Esophagus squamous epithelium (tissue), 4 donors: ENCODE results near the gene TAS2R40.

DNA sequence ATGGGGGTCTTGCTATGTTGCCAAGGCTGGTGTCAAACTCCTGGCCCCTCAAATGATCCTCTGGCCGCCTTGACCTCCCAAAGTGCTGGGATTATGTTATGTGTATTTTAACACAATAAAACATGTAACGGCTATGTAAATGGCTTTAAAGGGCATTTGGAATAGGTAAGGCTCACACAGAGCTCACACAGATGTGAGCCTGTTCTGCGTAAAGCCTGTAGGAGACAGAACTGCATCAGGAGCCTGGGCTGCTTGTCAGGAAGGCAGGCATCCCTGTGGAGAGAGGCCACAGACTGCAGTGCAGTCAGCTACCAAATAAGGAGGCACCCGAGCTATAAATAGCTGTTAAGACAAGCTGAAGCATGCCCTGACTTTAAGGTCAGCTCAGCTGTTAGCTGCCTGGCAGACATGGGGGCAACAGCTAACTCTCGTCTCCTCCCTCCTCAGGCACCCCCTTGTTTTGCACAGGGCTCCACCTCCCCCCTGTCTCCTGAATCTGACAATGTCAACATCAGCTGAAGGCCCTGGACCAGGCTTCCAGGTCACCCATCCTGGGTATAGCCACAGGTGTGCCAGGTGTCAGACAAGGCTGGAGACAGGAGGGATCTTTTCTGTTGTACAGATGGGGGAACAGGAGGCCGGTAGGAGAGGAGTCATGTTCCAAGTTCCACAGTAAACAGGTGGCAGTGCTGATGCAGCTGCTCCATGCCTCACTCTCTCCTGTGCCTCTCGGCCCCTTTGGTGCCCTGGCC, 27.5 kb upstream of the MKRN1 start:
- PRO-cap: no peak
- RAMPAGE, long total RNA, 4 experiments: no peak in any of the 4 experiments

- PRO-cap: no peak
- RAMPAGE, long total RNA, 4 experiments: no peak in any of the 4 experiments
These were observed 66.9 kb downstream of the DENND2A start for GRCh38 chr7:140573685-140574112.

GRCh38 chr7:140607455-140608107, 33.0 kb downstream of the DENND2A start:
- PRO-cap: no peak
- RAMPAGE, long total RNA, 4 experiments: no peak in any of the 4 experiments

- PRO-cap: bidirectional peak, plus-strand start at chr7:140639852, minus-strand start at chr7:140639725
- RAMPAGE, long total RNA, 4 experiments: no peak in any of the 4 experiments
These were observed 584 bp downstream of the DENND2A start for GRCh38 chr7:140639767-140640690.

- PRO-cap: no peak
- RAMPAGE, long total RNA, 4 experiments: no peak in any of the 4 experiments
These were observed 2.7 kb upstream of the TMEM178B start for GRCh38 chr7:141071018-141071736.

GRCh38 chr7:141072955-141073799, 687 bp upstream of the TMEM178B start:
- PRO-cap: no peak
- RAMPAGE, long total RNA, 4 experiments: no peak in any of the 4 experiments

DNA sequence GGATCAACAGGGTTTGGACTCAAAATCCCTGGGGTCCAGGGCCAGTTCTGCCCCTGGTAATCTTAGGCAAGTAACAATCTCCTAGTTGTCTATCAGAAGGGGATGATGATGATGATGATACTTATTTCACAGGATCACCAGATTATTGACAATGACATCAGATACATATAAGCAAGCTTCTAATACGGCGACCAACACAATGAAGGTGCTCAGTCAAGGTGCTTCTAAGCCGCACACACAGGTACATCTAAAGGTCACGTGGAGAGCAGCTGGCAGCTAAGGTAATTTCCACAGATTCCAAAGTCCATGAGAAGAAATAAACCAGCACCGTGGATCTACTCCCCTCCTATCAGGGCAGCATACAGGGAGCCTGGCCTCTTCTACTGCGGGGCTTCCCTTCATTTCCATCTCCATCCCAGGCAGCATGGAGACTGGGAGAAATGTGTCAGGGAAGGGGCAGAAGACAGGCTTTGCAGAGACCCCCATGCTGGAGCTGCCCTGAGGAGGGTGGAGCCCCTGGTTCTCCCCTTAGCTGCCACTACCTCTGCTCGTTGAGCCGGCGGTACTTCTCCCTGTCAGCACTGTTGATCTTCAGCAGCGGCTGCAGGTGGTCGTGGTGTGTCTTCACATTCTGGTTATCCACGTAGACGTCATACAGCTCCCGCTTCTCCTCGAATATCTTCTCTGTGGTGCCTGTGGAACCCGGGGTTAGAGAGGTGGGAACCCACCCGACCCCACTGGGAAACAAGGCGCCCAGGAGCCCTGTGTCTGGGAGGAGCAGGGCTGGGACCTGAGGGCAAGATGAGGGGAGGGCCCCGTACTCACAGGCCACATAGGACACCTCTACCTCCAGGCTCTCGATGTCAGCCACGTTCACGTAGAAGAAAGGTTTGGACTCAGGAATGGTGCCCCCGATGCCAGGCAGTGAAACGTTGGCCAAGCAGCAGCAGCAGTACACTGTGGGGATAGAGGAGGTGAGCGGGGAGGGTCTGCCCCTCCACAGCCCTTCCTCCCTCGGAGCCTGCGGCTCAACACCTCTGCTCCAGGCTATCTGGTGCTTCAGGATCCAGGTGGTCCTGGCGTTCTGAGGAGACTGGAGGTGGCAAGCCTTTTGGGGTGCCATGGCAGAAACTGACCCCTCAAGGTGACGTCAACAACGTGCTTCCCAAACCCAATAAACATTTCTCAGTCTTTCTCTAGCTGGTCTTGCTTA, 37.2 kb downstream of the DENND11 start:
- PRO-cap: no peak
- RAMPAGE, long total RNA, 4 experiments: no peak in any of the 4 experiments

GRCh38 chr7:141696315-141697058, 5.5 kb downstream of the DENND11 start:
- PRO-cap: no peak
- RAMPAGE, long total RNA, 4 experiments: no peak in any of the 4 experiments

GRCh38 chr7:141701144-141701445, 871 bp downstream of the DENND11 start:
- PRO-cap: no peak
- RAMPAGE, long total RNA, 4 experiments: no peak in any of the 4 experiments

DNA sequence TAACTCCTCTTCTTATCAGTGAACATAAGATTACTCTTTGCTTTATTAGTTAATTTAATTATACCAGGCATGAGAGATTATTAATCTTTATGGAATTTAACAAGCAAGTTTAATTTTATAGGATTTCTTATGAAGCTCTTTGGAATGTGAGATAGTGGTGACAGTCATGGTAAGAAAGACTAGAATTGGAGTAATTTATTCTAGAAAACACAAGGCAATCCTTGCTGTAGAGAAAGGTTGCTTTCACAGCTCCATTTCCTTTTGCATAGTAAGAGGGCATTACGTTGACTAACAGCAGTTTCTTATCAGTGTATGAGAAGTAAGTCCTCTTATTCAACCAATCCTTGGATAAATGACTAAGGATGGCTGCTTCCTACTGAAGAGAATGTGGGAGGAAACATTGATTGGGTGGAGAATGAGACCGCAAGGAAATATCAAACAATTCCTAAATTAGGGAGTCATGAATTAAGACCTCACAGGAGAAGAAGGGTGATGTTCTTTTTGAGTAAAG, 5.4 kb downstream of the MGAM start:
- PRO-cap: no peak
- RAMPAGE, long total RNA, 4 experiments: no peak in any of the 4 experiments

- PRO-cap: no peak
- RAMPAGE, long total RNA, 4 experiments: no peak in any of the 4 experiments
These were observed 185.8 kb upstream of the PRSS1 start for GRCh38 chr7:142563464-142563965.

GRCh38 chr7:142620294-142620790, 128.9 kb upstream of the PRSS1 start:
- PRO-cap: no peak
- RAMPAGE, long total RNA, 4 experiments: no peak in any of the 4 experiments

- PRO-cap: no peak
- RAMPAGE, long total RNA, 4 experiments: no peak in any of the 4 experiments
These were observed 12.4 kb downstream of the PRSS2 start for GRCh38 chr7:142782996-142783646.

GRCh38 chr7:142787084-142787850, 16.5 kb downstream of the PRSS2 start:
- PRO-cap: no peak
- RAMPAGE, long total RNA, 4 experiments: no peak in any of the 4 experiments

DNA sequence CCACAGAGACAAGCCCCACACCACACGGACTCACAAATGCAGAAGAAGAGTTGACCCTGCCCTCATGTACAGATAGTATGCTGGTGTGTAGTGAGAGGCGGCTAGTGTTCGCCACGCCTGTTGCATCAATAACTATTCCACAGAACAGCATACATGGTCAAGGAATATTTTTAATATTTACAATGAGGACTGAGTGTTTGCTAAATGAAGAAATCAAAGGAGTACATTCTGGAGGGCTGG, 28.4 kb downstream of the PRSS2 start:
- PRO-cap: no peak
- RAMPAGE, long total RNA, 4 experiments: no peak in any of the 4 experiments

DNA sequence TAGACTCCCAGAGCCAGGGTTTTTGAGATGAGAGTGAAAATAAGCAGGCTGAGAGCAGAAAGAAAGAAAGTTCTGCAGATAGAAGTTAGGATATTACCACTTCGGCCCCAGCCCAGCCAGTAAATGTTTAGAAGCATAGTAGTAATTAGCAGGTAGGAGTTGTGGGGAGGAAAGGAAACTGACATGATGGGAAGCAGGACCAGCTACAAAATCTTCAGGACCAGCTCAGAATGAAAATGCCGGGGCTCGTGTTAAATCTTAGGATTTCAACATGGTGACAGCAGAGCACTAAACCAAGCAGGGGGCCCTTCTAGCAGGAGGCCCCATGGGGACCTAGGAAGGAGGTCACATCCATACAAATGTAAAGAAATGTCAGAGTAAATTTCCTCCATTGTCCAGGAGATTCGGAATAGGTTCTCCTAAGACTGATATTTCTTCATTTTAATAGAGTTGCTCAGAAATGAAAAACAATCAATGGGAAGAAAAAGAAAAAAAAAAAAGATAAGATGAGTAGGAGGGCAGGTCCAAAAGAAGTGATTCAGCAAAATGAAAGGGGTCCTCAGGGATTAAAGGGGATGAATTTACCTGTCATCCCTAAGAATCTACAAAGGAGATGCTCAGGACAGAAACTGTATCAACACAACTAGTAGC, 28.8 kb downstream of the PRSS2 start:
- PRO-cap: no peak
- RAMPAGE, long total RNA, 4 experiments: no peak in any of the 4 experiments

DNA sequence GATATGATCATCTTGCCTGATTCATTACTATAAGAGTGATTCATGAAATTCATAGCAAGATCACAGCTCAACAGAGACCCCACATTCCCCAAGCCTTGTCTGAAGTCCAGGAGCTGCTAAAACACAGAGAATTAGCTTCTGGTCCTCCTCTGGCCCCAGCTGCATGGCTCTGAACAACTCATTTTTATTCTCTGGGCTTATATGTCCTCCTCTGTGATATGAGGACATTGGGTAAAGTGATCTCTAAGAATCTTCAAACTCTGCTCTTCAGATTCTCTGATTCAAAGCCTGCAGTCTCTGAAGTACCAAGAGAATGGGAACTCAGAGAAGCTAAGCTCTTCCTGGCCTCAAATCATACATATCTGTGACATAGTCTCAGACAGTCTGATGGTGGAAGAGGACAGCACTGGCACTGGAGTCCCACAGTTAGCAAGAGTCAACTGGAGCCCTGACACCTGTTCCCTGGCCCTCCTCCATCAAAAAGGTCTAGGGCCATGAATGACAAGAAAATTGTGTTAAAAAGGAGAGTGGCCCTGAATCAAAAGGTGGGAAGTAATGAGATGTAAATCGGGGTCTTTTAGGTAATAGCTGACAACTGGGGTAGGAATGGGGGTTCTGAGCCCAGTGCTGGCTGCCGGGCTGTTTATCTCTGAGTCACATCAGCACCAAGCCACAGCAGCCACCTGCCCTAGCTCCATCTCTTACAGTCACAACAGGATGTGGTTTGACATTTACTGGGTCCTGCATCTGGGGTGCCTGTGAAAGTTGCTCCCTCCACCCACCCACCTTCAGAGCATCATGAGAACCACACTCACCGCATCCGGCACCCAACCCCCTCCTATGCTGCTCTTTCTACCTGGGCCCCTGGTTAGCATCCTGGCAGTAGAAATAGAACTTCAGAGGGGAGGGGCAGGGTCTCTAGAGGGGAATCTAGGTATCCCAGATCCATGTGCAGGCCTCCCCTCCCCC, 37.7 kb downstream of the PRSS2 start:
- PRO-cap: bidirectional peak, plus-strand start at position 378 of the sequence, minus-strand start at position 309 of the sequence; bidirectional peak, plus-strand start at position 894 of the sequence, minus-strand start at position 651 of the sequence
- RAMPAGE, long total RNA, 4 experiments: no peak in any of the 4 experiments

GRCh38 chr7:143221737-143222090, at the start of gene TAS2R40:
Gene TAS2R40, plus strand, starts transcription at chr7:143222037.
- PRO-cap: no peak
- RAMPAGE, long total RNA, 4 experiments: no peak in any of the 4 experiments

- PRO-cap: no peak
- RAMPAGE, long total RNA, 4 experiments: no peak in any of the 4 experiments
These were observed 1.8 kb downstream of the GSTK1 start for GRCh38 chr7:143264925-143265543.

DNA sequence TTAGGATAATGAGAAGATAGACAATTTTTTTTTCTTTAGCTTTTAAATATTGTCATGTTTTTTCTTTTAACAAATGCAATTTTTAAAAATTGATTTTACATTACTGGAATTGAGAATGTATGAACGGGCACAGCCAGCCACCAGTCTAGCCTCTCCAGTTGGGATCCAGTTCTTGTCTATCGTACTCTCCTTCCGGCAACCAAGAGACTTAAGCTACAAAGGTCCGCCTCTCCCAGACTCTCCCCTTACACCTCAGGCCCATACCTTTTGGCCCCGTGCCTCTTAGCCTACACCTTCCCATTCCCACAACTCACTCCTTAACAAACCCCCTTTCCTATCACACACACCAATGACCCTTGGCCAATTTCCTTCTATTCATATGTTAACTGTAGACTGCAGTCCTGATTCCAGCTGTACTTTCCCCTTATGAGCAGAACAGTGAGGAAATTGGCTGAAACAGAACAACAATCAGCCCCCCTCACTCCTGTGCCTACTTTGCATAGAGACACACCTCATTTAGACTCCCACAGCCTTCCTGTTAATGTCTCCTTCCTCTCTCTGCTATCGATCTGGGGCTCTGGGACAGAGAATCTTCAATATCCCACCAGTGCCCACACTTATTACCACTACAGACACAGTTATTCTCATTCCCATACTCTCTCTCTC, 1.4 kb upstream of the TMEM139 start:
- PRO-cap: no peak
- RAMPAGE, long total RNA, 4 experiments: no peak in any of the 4 experiments